Measurements from ENCODE around the genes OR11H12, OR4K13, OR4L1, TTC5, RNASE12 and RNASE13.

DNA sequence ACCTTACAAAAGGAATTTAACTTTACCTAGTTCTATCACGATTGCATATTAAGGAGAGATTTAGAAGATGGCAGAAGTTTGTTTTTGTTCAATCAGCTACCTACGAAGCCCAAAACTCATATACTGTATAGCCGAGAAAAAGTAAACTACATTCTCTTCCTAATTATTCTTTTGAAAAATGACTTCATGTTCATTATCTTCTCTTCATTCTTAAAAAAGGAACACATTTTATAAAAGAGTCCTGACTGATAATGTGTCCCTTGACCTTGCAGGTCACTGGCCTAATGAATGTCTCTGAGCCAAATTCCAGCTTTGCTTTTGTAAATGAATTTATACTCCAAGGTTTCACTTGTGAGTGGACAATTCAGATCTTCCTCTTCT lies at the start of gene OR11H12:
OR11H12 (plus strand) TSS at position 252 of the 381 bp plus-strand sequence.
- PRO-cap: no peak

DNA sequence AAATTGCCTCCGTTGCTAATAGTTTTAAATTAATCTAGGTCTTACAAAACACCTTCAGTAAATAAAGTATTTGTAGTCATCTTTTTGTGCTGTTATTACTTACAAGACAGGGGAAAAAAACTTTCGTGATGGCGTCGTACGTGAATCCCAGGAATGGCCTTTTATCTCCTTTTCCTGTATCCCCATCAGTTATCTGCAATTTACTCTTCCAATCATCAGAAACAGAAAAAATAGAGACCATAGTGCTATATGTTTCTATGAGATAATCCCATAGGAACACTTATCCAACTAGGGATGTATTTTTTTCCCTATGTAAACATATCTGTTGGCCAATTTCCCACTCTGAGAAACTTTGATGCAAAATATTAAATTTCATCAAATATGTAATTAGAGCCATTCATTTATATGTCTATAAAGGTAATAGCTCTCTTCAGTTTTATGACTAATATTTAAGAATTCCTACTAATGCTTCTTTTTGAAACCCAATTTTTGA lies at the start of gene OR4K13:
OR4K13 (minus strand) TSS at position 204 of the 493 bp plus-strand sequence.
- PRO-cap: no peak

DNA sequence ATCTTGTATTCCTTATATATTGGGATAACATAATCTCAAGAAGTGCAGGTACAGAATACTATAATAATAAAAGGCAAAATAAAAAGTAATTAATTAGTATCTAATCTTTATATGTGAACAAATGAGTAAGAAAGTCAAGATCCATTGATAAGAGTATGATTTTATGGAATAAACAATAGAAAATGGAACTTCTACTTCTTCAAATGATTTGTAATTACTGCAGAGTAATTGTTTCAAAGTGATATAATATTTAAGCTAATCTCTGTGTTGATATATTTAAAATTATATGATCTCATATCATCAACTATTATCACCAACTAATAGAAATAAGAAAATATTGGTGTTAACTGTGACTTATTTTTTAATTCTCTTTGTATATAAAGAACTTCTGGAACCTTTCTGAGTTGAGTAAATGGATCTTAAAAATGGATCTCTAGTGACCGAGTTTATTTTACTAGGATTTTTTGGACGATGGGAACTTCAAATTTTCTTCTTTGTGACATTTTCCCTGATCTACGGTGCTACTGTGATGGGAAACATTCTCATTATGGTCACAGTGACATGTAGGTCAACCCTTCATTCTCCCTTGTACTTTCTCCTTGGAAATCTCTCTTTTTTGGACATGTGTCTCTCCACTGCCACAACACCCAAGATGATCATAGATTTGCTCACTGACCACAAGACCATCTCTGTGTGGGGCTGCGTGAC lies at the start of gene OR4L1:
OR4L1 (plus strand) TSS at position 413 of the 708 bp plus-strand sequence.
- PRO-cap: no peak

- PRO-cap: unidirectional peak, minus-strand start at chr14:20305935
These were observed at the start of gene TTC5 for GRCh38 chr14:20305318-20306288. TTC5 (minus strand) TSS chr14:20305951.

DNA sequence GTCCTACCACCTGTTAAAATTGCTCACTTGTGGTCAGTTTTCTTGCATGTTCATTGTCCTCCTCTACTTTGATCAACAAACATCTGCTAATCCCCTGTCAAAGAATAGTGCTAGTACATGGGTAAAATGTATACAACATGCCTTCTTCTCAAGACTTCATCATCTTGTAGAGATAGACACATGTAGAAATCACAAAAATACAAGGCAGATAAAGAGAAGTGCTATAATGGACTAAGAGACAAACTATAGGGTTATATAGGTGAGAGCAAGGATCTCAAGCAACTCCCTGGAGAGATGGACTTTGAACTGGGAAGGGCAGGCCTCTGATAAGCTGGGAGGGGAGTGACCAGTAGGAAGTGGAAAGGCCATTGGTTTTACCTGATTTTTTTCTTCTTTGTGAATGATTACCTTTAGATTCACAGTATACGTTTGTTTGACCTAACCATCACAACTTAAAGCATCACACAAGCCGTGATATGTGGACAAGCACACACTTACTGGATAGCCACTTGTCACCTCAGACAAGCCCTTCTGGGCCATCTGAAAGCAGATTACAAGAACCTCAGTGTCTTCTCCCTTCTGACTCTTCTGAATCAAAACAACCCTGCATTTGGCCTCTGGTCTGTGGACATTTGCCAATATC lies 5.2 kb upstream of the TEP1 start:
- PRO-cap: no peak

GRCh38 chr14:20419267-20419772 lies 6.0 kb upstream of the TEP1 start:
- PRO-cap: no peak

DNA sequence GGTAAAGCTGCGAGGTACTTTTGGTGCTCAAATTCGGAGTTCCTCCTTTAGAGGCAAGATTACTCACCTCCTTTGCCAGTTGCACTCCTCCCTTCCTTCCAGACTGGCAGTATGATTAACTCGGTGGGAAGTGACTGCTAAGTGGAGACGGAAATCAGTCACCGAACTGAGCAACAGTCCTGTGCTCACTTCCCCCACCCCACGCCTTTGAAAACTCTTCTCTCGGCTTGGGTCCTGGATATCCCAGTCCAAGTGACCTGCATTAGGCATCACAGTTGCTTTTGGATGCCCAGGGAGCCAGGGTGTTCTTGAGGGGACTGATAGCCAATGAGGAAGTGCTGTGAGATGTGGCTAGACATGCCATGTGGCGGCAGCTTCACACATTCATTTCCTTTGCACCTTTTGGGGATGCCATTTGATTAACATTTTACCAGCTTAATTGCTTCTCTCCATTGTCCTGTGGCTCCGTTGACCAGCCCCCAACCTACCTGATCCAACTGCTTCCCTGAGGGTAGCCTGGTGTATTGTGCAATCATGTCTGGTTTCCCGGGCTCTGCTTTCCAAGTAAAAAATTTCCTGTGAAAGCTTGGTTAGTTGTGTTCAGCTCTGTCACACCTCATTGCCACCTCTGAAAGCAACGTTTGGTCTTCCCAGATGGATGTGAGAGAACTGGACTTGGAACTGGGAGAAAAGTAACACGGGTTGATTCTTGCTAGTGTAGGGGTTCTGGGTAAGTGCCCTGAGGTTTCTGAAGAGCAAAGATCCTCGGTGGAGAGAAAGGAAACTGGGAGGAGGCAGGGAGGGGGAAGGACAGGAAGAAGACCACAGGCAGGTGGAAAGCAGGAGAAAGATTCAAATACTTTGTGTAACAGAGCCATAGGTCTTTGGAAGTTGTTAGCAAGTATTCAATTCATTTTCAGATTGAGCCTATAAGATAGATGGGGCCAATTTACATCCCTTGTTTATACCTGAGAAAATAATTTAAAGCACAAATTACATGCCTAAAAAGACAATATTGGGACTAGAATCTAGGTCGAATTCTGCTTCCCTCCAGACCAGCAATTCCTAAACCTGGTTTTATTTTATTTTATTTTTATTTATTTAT lies 1.1 kb downstream of the PNP start:
- PRO-cap: bidirectional peak, plus-strand start at position 238 of the sequence, minus-strand start at position 105 of the sequence

DNA sequence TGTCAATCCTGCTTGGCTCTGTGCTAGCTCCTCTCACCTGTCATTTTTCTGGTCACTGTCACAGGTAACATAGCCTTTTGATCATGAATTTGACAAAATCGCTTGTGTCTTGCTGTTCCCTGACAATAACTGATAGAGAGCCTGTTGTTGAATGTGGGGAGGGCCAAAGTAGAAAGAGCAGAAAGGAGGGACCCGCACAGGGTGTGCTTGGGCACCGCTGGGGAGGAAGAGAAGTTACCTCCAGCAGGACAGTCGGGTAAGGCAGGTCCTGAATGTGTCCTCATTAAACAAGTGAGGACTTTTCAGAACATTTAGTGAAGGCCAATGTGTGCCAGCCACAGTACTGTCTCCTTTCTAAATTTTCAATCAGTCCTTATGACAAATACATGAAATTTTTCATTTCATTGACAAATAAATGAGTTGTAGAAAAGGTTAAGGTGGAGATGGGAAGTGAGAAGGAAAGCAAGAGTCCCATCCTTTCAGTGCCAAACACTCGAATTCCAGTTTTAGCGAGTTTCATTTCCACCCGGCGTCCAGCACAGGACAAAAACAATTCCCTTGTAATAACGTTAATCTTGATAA lies at the start of gene RNASE12:
RNASE12 (minus strand) TSS at position 155 of the 582 bp plus-strand sequence.
- PRO-cap: no peak

DNA sequence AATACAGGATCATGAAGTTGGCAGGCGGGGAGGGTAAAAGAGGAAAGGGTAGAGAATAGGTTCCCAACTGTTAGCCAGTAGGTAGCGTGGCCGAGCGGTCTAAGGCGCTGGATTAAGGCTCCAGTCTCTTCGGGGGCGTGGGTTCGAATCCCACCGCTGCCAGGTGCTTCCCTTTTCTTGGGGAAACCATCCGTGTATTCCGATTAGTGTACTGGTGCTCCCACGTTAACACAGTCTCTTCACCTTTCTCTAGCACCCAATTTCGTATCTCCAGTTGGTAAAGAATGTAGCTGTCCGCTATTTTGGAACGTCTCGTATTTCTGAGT lies 18.8 kb upstream of the RNASE12 start:
- PRO-cap: no peak

DNA sequence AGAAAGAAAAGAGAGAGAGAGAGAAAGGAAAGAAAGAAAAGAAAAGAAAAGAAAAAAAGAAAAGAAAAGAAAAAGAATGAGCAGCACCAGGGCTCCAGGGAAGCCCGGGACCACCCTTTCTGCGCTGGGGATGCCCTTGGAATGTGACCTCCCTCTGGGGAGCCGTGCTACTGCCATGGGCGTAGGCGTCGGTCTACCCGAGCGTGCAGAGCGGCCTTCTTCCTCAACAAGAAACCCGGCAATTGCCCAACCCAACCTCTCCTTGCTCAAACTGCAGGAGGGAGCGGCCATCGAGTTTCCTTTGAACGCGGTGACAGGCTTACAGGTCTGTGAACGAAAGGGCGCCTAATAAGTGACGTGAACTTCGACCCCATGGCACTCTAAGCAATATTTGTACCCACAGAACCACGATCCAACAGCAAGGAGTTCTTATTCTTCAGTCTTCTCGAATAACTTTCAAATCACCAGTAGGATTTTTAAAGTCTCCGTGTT lies 16.8 kb downstream of the OR6S1 start:
- PRO-cap: no peak

DNA sequence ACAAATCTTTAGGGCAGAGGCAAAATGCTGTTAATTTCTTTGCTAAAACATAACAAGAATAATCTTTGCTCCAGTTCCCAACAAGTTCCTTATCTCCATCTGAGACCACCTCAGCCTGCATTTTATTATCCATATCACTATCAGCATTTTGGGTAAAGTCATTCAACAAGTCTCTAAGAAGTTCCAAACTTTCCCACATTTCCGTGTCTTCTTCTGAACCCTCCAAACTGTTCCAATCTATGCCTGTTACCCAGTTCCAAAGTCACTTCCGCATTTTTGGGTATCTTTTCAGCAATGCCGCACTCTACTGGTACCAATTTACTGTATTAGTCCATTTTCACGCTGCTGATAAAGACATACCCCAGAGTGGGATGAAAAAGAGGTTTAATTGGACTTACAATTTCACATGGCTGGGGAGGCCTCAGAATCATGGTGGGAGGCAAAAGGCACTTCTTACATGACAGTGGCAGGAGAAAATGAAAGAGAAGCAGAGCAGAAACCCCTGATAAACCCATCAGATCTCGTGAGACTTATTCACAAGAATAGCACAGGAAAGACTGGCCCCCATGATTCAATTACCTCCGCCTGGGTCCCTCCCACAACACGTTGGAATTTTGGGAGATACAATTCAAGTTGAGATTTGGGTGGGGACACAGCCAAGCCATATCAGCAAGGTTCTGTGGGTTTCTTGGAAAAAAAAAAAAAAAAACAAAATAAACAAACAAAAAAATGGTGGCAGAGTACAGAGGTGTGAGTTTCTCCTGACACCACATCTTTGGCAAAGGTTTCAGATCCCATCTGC lies 17.8 kb upstream of the RNASE4 start:
- PRO-cap: no peak

GRCh38 chr14:20714587-20715404 lies 26.2 kb downstream of the ANG start:
- PRO-cap: no peak

DNA sequence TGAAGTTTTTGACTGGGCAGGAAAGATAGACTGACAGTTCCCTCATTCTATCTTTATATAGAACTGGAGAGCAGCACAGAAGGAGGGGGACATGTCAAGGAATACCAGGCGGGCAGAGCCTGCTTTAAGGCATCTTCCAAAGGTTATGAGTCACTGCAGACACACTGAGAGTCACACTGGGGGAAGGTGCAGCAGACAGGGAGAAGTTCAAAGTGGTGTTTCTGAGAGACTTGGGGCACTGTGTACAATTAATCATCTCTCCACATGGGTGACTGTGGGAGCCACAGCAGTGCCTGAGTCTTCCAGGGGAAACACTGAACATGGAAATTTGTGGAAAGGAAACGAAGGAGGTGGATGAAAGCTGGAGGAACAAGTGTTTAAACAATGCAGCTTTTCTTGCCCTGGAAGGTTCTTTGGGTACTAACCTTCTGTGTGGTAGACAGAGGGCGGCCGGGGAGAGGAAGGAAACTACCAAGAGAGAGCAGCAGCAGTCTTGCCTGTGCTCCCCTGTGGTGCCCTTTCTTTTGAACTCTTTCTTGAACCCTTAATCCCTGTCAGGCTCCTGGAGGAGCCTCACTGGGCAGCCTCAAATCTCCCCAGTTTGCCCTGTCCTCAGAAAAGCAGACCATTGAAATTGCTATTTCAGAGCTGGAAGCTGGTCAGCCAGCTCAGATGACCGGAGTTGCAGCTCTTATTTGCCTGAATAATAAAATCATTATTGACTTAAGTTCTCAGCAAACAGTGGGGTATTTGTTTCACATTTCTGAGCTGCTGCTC lies 42.4 kb upstream of the RNASE3 start:
- PRO-cap: no peak

GRCh38 chr14:20999447-21000066 lies 464 bp downstream of the SLC39A2 start:
- PRO-cap: no peak

GRCh38 chr14:21034733-21035057 lies at the start of gene RNASE13:
RNASE13 (minus strand) TSS chr14:21034807.
- PRO-cap: no peak

DNA sequence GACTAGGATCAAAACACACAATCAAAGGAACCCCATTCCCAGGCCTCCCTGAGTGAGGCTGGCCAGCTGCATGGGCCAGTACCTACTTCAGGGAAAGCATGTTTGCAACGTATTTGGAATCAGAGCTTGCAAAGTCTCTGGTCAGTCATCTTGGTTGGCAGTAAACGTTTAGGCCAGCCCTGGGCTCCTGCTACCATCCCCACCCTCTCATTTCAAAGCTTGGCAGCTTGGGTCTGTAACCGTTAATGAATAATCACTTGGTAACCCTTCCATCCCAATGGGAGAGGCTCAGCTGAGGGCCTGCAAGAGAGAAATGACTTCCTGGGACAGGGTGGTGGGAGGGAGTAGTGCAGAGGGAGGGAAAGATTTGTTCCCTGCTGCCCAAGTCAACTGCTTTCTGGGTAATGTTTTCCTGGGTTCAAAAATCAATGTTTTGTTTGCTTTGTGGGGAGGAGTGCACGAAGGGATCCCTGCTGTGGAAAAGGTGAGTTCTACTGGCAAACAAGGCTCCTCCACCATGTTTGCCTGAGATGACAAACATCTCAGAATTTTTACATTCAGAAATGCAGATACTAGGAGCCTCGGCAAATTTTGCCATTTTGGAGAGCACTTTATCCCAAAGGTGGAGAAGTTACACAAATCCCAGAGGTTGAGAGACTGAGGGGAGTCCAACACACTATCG lies 2.0 kb upstream of the RNASE8 start:
- PRO-cap: no peak

DNA sequence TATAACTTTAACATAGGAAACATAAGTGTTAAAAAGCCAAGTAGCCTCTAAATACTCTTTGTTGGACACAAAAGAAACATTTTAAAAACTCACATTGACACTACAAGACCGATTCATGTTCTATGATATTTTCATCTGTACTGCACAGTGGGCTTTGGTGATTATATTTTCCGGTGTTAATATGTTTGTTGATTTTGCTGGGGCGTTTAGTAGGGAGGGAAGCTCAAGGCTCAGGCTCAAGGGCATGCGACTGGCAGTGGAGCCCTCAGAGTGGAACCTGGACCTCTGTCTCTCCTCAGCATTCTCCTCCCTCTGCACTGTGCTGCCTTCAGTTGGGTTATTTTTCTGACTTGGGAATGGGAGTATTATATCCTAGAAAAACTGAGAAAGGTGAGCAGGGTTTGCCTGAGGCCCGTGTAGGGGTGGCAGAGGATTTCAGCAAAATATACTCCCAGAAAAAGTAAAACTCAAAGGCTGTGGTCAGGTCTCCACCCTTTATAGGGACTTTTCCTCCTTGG lies 4.6 kb downstream of the RNASE8 start:
- PRO-cap: no peak

DNA sequence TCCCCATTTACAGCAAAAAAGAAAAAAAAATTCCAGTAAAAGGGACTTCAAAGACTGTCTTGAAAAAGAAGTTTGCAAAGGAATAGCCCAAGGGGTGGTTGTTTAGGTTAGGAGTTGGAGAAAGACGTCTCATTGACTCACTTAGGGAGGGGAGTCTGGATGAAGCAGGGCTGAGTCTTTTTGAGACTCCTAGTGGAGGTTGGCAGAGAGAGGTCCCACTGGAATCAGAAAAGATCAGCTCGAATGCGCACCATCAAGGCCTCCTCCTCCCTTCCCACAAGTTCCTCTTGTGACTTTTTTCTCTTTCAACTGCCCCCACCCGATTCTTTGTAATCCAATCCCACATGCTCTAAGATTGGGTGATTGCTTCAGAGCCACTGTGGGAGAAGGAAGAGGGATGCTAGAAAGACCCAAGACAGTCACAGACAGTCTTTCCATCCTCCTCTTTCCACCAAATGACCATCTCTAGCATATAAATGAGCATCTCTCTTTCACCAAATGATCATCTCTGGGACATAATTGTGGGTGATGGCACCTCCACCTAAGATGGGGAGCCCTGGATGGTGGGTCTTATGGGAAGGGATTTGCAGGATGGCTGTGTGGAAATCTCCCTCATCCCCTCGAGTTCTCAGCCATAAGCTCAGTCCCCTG lies 2.1 kb downstream of the ARHGEF40 start:
- PRO-cap: no peak

GRCh38 chr14:21085059-21085932 lies 13.2 kb downstream of the ZNF219 start:
- PRO-cap: no peak

- PRO-cap: no peak
These were observed 13.9 kb upstream of the OR5AU1 start for GRCh38 chr14:21169810-21170118.

All from pulmonary lymph node (tissue), 1 donor.